ENCODE data around the gene FOXR2.

- PRO-cap: no peak
These were observed 20.4 kb upstream of the TSR2 start for GRCh38 chrX:54419754-54420187.

DNA sequence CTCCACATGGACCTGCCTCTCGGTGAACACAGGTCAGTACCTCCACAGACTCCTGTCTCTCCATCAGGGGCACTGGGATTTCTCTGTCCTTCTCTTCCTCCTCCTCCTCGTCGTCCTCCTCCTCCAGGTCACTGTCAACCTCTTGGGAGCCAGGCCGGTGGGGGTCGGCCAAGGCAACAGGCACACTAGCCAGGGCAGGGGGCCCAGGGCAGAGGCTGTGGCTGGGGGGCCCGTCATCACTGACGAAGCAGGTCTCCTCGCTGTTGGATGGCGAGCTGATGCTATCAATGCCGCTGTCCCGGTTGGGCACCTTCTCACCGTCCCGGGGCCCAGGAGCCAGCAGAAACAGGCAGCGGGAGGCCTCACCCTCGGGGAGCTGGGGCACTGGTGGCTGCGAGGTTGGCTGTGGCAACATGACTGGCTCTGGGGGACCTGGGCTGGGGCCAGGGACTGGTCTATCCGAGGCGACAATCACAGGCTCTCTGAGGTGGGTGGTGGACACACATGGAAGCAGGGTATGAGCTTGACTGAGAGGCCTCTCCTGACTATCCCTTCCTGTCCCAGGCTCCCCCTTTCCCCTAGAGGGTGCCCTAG lies 26.0 kb downstream of the FGD1 start:
- PRO-cap: no peak

GRCh38 chrX:54807836-54808007 lies 177 bp downstream of the MAGED2 start:
- PRO-cap: no peak

DNA sequence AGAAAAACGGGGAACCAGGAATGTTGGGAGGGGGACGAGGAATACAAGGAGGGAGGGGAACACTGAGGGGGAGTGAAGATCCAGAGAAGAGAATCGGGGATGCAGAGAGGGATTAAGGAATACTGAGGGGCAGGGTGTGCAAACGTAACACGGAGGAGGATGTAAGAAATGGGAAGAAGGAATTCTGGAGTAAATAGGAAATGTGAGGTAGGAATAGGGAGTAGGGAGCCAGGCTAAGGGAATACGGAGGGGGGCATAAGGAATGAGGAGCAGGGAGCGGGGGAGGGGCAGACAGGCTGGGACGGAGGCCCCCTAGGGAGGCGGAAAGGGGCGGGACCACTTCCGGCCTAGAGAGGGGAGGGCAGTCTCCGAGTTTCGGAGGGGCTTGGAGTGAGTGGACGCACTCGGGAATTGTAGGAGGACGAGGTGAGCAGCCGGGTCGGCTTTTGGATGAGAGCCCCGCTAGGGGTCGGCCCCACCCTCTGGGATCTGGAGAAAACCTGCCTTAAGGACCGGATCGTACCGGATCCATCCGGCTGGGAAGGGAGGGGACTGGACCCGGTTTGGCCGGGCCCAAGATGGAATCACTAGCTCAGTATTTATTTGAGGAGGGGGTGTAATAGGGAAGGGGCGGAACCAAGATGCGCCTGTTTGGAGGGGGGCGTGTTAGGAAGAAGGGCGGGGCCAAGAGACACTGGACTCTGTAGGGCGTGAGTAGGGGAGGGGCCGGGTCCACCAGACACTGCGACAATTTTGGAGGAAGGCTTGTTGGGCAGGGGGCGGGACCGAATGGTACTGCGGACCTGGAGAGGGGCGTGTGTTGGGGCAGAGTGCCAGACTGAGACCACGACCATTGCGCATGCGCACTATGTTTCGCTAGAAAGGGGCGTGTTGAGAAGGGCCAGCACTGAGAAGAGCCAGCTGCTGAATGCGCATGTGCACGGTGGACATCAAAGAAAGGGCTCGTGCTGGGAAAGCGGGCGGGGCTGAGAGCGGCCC lies 762 bp downstream of the MAGED2 start:
- PRO-cap: bidirectional peak, plus-strand start at position 364 of the sequence, minus-strand start at position 278 of the sequence; bidirectional peak, plus-strand start outside the sequence, minus-strand start at position 845 of the sequence

DNA sequence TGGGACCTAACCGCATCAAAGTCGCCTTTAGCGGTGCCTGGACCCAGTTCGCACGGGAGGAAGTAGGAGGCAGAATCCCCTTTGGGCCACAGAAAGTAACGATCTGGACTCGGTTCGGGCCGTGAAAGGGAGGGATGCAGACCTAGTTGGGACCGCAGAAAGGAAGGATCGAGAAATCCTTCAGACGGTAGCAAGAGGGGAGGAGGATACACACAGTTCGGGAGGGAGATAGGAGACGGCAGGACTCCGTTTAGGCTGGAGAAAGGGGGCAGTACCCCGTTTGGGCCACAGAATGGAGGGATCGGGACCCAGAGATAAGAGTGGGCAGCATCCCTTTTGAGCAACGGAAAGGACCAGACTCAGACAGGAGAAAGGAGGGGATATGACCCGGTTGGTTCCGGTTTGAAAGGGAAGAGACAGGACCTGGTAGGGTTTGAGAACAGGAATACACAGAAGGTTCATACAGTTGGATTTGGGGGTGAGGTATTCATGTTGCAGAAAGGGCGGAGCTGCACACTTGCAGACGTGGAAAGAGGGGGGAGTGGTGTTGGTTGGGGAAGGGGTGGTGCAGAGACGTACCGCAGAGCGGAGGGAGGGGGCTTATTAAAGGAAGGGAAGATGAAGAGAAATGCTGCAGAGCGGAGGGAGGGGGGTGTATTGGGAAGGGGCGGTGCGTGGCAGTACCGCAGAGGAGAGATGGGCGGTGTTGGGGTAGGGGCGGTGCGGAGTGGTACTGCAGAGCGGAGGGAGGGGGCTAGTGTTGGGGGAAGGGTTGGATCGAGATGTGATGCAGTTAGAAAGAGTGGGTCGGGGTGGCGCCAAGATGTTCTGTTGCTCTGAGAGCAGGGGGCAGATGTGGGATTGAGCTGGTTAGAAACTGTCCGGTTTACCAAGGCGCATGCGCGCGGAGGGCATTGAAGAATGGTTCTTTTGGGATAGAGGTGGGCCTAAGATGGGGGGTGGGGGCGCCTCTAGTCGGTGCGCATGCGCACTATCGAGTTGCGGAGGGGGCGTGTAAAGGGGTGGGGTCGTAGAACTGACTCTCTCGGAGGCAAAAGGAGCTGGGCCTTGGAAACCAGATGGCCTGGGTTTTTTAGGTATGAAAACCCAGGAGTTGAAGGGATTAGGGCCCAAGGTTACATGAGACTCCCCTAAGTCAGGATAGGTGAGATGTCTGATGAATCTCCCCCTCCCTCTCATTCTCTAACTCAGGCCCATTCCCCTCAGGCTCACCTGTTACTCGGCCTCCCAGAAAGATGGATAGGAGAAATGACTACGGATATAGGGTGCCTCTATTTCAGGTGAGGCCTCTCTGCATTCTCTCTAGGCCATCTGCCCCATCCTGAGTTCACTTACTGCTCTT lies 848 bp downstream of the TRO start:
- PRO-cap: no peak

GRCh38 chrX:55327124-55327621 lies 62.5 kb upstream of the PAGE3 start:
- PRO-cap: no peak

DNA sequence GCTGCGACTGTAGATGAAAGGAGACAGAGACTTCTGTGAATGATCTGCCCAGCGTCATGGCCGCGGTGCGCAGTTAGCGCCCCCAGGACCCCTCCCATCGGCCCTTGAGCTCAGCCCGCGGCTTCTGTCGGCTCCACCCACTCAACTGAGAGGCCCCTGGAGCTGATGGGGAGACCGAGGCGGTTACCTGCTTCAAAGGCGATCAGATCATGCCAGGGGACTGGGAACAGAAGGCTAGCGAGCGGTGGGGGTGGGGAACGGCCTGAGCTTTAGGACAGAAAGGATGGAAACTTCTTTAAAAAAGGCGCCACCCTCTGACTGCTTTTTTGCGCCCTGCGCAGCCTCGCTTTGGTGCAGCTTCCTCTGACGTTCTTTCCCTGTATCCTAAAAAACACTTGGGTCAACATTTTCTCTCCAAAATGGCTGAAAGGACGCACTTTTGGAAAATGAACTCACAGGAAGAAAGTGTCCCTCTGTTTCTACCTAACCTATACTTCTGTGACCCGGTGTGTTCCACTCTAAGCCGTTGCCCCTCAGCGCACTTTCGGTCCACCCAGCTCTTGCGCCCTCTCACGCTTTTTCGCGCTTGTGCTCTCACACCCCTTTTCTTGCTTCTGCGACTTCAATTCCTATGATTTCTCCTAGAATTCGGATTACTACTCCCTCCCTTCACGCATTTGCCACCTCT lies 522 bp downstream of the USP51 start:
- PRO-cap: bidirectional peak, plus-strand start at position 406 of the sequence, minus-strand start at position 271 of the sequence

- PRO-cap: no peak
These were observed at the start of gene FOXR2 for GRCh38 chrX:55623096-55623564. TSS of gene FOXR2 (plus strand) at chrX:55623400.

GRCh38 chrX:55688439-55689030 lies 29.0 kb upstream of the RRAGB start:
- PRO-cap: no peak

DNA sequence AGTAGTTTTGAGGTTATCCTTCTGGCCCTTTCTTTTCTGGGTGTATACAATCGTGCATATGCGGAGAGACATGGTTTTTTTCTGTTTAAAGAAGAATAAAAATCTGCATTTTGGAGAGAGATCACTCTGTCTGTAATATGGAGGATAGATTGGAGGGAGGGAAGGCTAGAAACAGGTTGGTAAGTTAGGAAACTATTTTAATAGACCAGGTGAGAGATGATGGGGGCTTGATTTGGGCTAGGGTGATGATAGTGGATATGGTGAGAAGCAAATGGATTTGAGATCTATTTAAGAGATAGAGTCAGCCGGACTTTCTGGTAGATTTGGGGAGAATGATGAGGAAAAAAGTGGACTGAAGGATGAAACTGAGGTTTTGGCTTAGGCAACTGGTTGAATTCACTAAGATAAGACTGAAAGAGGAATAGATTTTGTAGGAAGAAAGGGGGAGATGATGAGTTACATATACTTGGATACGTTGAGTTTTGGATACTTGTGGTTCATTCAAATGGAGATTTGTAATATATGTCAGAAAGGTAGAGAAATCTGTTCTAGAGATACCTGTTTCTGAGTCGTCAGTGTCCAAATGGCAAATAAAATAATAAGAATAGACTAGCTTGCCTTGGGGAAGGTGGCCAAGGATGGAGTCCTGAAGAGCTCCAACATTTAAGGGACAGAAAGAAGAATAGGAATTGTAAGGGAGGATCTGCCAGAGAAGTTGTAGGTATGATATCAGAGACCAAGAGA lies 8.9 kb downstream of the RRAGB start:
- PRO-cap: no peak

- PRO-cap: no peak
These were observed 163.8 kb upstream of the KLF8 start for GRCh38 chrX:56068312-56068834.

DNA sequence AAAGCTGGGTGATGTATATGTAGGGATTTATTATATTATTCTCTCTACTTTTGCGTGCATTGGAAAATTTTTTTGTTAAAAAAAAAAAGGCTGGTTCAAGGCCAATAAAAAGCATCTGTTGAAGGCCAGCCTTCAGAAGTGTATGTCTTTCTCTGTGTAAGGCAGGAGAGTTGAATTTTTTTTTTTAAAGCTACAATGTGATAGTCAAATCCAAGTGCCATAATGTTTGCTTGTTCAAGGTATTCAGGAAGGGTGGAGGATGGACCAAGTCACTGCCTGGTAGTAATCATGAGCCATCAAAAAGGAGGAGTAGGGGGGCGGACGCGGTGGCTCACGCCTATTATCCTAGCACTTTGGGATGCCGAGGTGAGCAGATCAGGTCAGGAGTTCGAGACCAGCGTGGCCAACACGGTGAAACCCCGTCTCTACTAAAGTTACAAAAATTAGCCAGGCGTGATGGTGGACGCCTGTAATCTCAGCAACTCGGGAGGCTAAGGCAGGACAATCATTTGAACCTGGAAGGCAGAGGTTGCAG lies 943 bp downstream of the NBDY start:
- PRO-cap: no peak

GRCh38 chrX:56753099-56754288 lies 24.5 kb downstream of the NBDY start:
- PRO-cap: no peak

- PRO-cap: no peak
These were observed 2.1 kb downstream of the ZXDB start for GRCh38 chrX:57593677-57594573.

DNA sequence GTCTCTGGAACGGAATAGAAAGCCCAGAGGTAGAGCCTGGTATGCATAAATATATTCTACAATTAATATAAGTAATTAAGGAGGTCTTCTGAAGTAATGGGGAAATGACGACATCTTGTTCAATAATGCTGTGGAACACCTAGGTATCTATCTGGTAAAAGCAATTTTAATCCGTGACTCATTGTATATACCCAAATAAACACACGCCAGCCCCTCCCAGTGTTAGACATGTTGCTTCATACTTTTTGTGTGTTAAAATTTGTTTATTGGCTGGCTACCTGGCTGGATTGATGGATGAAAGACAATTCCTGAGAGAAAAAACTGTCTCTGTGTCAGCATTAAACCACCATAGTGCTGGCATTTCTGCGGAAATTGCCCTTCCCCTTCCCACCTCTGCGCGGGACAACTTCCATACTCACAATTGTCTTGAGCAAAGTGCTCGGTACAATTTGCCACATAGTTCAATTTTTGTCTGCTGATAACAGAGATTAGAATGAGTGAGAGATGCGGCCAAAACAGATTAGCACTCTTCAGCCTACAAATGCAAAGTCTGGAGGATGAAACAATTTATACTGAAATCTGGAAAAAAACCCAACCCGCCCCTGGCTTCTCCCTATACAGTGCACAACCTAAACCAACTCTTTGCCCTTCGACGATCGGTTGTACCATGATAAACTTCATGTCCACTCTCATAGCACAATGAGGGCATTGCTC lies 500 bp upstream of the ZXDA start:
- PRO-cap: no peak

DNA sequence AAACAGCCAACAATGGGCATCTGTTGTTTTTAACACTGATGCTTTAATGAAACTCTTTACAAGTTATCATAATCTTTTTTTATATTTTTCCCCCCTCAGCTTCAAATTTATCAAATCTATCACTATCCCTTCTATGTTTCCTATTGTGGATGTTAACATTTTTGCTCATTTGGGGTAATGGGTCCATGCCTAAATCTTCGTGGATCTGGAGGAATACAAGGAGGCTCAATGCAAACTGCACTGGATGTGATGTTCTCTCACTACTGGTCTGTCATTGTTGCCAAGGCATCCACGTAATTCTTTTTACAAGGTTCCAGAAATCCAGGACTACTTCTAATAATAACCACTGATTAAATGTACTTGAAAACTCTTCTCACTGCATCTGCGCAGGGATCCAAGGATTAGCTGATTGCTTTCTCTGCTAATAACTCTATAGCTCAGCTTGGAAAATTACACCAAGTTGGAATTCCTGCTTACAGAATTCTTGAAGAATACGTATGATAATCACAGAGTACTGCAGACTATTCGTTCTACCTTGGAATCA lies 472.3 kb downstream of the SPIN4 start:
- PRO-cap: no peak

DNA sequence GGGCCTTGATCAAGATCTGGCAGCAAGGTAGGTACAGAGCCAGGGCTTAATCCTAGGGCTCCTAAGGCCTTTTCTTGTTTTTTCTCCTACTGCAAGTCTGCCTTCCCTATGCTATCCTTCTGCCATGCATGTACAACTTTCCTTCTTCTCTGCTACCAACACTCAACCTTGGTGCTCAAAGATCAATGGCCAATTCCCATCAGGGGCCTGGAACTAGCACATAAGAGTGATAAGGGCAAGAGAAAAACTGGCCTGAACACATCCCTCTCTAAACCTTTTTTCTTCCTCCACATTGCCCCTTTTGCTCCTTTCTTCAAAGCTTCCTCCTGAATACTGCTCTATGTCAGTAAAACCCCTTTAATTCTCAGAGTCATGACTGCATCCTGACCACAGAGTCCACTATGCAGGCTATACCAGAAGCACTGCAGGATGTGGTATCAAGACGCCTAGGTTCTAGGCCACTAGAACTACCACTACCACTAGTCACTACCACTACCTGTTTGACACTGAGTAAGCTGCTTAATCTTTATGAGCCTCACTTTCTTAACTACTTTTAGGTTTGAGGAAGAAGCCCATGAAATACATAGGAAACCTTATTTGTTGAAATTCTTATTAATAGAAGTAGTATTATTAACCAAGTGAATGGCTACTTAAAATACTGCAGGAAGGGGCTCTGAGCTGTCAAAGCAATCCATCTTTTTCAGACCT lies 38.8 kb downstream of the ARHGEF9 start:
- PRO-cap: no peak

DNA sequence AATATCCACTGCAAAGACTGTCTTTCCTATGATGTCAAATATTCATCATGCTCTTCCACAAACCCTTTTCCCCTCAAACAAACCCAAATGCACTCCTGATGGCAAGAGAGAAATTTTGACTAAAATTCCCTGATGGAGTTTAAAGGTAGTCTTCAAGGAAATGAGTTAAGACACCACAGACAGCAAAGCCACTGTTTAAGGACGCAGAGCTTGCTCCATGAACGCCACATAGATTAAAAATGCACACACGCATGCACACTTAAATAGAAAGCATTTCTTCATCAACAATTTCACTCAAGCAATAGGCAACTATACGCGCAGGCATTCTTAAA lies 31.1 kb downstream of the ARHGEF9 start:
- PRO-cap: no peak

GRCh38 chrX:65595405-65596134 lies 61.0 kb upstream of the LAS1L start:
- PRO-cap: unidirectional peak, plus-strand start at chrX:65595798

DNA sequence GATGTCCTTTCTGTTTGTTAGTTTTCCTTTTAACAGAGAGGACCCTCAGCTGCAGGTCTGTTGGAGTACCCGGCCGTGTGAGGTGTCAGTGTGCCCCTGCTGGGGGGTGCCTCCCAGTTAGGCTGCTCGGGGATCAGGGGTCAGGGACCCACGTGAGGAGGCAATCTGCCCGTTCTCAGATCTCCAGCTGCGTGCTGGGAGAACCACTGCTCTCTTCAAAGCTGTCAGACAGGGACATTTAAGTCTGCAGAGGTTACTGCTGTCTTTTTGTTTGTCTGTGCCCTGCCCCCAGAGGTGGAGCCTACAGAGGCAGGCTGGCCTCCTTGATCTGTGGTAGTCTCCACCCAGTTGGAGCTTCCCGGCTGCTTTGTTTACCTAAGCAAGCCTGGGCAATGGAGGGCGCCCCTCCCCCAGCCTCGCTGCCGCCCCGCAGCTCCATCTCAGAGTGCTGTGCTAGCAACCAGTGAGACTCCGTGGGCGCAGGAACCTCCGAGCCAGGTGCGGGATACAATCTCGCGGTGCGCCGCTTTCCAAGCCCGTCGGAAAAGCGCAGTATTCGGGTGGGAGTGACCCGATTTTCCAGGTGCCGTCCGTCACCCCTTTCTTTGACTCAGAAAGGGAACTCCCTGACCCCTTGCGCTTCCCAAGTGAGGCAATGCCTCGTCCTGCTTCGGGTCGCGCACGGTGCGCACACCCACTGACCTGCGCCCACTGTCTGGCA lies 47.4 kb upstream of the MSN start:
- PRO-cap: unidirectional peak, plus-strand start at position 306 of the sequence; unidirectional peak, plus-strand start at position 466 of the sequence